Neural progenitor cell (in vitro differentiated cells): ENCODE measurements around a stretch of chr12.

DNA sequence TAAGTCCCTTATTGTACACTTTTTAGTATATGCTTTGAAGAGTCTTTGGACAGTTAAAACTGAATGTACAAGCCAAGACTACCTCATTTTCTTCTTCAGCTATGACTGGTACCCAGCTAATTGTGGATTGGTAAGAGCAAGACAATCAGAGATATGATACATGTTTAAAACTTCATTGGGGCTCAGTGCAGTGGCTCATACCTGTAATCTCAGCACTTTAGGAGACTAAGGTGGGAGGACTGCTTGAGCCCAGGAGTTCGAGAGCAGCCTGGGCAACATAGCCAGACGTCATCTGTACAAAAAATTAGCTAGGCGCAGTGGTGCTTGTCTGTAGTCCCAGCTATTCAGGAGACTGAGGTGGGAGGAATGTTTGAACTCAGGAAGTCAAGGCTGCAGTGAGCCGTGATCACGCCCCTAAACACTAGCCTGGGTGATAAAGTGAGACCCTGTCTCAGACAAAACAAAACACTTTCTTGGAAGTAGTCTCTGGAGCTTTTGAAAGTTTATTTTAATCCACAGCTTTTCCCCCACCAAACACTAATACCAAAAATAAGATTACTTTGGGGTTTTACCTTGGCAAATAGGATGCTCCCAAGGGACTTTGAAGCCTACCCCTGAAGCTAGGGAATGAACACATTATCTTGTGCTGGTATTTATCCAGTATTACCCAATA lies 71.4 kb downstream of the RASSF3 start:
- RAMPAGE, long total RNA, result no peak

- RAMPAGE, long total RNA, result no peak
These were observed 44.6 kb downstream of the GNS start for GRCh38 chr12:64714526-64715107.

DNA sequence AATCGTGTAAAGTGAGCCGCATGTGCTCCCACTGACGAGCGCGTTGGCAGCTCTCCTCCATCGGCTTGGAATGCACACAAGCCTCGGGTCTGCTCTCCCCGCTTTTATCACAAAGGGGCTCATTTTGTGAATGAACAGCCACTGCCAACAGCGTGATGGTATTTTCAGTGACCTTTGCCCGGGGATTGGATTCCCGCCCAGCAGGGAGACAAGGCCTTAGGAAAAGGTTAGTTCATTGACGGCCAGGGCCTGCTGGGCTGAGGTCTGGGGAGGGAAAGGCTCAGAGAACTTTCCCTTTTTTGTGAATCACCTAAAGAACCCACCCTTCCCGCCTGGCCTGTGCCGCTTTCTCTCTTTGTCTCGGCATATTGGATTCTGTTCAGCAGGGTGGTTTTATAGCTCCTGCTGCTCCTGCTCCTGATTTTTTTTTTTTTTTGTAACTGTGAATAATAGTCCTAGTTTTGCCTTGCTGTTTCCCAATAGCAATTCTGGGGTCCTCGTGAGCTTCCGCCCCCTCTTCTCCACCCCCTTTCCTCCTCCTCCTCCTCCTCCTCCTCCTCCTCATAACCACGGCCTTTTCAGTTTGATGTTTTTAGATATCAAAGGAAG lies 232.3 kb downstream of the MSRB3 start:
- RAMPAGE, long total RNA, result no peak

DNA sequence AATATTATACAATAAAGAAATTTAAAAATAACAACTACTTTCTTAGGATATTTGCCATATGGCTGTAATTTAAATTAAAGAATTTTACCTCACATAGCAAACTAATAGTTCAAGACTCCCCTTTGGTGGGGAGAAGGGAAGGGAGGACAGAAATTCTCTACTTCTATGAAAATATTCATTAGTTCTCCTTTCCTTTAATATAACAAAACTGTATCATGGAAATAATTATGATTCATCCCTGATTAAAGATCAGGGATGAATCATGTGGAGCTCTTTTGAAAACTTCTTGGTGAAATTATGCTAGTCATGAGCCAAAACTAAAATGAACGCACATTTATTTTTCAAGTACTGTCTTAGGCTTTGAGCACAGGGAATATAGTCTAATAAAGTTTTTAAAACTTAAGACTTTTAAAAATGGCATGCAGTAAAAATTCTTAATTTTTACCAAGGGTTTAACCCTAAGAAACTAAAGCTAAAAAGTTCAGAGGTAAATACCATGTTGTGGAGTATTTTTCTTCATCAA lies 17.1 kb downstream of the TMBIM4 start:
- RAMPAGE, long total RNA, result no peak

DNA sequence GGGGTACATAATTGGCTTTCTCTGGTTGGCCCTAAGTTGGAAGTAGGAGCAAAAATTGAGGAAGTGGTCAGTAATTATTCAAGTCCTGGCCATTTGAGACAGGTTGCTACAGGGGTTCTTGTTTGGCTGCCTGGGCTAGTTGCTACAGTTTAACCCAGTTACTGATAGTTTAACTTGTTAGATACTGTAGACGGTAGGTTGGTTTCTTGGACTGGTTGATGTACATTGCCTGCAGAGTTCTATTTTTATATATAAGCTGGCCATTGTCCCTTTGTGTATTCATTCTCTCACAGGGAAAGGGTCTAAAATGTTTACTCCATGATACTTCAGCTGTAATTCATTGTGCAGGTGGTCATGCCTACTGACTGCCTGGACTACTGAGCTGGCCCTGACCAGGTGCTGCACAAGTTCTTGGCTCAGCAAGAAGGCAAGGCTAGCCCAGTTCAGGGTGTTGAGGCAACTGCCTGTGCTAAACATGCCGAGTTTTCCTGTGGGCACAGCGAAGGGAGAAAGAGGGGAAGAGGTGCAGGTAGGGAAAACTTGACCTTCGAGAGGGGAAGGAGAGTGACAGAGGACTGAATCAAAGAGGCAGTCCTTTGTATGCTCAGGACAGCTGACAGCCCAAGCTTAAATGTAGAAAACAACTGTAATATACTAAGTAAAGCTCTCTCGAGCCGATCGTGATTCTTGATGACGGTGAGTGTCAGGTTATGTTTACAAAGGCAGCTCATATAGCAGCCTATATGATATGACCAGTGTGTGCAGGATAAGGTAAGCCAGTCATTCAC lies 2.4 kb downstream of the IRAK3 start:
- RAMPAGE, long total RNA, result no peak

GRCh38 chr12:67302036-67302662 lies 33.0 kb downstream of the CAND1 start:
- RAMPAGE, long total RNA, result no peak

- RAMPAGE, long total RNA, result no peak
These were observed 188.6 kb downstream of the CAND1 start for GRCh38 chr12:67457698-67458260.

DNA sequence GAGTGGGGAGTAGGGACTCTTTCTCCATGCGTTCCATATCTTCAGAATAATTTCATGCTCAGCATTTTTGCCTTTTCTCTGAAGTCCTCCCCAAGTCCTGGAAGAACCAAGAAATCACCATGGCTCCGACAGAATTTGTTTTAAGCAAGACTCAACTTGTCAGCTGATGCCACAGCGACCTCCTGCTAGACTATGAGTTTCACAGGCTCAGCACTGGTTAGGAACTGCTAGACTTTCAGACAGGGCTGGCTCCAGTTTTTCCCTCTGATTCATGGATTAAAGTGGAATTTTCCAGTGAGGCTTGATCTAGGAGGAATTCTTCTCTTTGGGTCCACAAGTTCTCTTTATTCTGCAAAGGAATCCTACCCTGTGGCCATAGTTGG lies 189.1 kb downstream of the CAND1 start:
- RAMPAGE, long total RNA, result no peak

GRCh38 chr12:67648162-67648667 lies 330 bp upstream of the DYRK2 start:
- RAMPAGE, long total RNA, result no peak

GRCh38 chr12:67649461-67650543 lies 1.3 kb downstream of the DYRK2 start:
- RAMPAGE, long total RNA, result no peak

DNA sequence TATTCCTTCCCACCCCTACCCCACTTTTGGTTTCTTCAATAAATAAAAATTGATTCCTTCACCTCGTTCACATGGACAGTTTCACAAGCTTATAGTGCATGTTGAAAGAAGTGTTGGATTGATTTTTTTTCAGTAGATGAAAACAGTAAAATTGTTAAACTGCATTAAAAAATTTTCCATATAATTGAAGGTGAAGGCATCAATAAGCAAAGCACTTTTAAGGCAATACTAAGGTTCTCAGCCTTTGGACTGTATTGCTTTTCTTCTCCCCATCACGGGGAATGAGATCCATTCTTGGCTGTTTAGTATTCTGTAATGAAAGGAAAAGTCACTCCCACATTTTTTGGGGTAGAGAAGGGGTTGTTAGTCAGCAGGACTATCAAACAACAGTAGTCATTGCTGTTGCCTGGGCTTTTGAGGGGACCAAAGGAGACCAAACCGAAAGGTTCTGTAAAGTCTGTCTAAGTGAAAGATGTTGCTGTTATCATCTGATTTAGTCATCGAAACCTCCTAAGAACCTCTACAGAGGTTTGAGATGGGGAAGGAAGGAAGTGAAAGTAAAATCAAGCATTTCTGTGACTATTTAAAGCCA lies 49.9 kb downstream of the DYRK2 start:
- RAMPAGE, long total RNA, result no peak

DNA sequence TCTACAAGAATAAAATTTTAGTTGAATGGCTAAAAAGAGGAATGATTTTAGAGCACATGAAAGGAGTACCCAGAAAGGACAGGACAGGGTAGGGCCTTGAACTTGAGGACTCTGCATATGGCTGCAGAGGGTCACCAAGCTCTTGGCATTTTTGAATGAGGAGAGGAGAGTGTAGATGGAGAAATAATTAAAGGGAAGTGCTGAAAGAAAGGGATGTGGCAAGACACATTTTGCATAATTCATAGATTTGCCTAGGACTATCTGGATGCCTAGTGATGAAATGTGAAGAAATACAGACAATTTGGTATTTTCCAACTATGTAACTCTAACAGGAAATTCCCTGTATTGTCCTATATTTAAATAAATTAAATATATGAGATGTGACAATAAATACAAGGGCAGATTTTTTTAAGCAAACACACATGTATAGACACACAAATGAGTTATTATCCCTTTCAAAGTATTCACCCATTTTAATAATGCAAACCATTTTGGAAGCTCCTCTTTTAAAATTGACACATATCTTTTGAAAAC lies 27.6 kb upstream of the MDM1 start:
- RAMPAGE, long total RNA, result no peak

DNA sequence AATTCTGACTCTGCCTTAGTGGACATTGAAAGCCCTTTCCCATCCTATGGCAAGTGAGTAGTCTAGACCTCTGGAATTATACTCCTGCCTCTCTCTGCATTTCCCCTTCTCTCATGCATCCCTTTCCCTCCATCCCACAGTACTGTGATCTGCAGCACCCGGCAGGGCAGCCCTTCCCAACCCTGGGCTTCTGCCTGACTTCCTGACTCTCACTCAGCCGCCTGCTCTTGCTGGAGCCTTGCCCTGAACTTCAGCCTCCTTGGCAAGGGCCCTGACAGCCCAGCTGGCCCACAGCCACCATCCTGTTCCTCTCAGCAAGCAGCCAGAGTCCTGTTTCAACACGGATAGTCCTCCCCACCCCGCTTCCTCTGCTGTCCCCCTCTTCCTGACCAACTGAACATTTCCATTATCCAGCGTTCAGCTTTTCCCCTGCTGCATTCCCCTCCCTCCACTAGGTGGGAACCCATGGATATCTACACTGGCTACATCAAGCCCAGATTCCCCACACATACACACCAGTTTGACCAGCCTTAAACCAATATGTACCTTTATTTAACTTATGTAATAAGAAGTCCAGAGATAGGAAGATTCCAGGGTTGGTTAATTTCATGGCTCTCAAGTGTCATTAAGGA lies 74.0 kb upstream of the MDM1 start:
- RAMPAGE, long total RNA, result no peak

DNA sequence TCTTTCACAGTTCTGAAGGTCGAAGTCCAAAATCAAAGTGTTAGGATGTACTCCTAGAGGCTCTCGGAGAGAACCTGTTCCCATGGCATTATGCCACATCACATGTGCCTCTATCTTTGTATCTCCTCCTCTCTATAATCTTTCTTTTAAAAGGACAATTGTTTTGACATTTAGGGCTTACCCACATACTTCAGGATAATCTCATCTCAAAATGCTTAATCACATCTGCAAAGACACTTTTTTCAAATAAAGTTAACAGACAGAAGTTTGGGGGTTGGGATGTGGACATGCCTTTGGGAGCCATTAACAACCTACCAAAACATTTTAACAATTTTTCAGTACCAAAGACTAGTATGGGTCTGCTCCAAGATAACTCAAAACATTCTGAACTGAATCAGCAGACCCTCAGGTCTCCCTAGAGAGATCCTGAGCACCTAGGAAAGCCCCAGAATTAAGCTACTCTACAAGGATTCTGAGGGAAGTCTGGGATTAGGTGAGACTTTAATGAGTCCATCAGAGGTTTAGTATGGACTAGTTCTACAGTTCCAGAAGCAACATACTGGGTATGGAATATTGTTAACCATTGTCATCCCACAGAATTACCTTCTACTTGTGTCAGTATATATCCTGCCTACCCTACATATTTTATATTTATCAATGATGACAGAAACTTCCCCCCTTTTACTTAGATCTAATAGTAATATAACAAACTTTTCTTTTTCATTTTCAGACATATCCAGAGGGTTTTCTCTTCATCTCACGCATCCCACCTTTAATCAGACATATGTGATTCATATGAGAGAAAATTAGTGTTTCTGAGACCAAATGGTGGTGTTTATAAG lies 20.1 kb upstream of the NUP107 start:
- RAMPAGE, long total RNA, result no peak

DNA sequence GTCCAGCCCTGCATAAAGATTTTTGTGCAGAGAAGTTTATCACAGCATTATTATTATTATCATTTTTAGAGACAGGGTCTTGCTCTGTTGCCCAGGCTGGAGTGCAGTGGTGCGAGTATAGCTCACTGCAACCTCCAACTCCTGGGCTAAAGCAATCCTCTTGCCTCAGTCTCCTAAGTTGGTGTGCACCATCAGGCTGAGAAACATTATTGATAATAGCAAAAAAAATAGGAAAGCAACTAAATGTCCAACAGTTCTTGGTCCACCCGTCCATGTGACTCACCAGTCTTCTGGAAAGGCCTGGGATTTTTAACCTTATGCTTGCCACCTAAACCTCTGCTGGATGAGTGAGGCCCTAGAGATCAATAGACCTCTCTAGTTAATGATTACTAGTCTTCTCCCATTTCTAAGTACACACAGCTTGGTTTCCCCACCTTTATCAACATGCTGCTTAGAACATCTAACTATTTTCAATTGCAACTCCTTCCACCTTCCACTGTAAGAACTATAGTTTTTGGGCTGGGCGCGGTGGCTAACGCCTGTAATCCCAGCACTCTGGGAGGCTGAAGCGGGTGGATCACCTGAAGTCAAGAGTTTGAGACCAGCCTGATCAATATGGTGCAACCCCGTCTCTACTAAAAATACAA lies 19.0 kb upstream of the MDM2 start:
- RAMPAGE, long total RNA, result no peak

- RAMPAGE, long total RNA, result no peak
These were observed 17.9 kb downstream of the CPM start for GRCh38 chr12:68915086-68915526.

GRCh38 chr12:69240653-69240935 lies 1.2 kb downstream of the CPSF6 start:
- RAMPAGE, long total RNA, result no peak

DNA sequence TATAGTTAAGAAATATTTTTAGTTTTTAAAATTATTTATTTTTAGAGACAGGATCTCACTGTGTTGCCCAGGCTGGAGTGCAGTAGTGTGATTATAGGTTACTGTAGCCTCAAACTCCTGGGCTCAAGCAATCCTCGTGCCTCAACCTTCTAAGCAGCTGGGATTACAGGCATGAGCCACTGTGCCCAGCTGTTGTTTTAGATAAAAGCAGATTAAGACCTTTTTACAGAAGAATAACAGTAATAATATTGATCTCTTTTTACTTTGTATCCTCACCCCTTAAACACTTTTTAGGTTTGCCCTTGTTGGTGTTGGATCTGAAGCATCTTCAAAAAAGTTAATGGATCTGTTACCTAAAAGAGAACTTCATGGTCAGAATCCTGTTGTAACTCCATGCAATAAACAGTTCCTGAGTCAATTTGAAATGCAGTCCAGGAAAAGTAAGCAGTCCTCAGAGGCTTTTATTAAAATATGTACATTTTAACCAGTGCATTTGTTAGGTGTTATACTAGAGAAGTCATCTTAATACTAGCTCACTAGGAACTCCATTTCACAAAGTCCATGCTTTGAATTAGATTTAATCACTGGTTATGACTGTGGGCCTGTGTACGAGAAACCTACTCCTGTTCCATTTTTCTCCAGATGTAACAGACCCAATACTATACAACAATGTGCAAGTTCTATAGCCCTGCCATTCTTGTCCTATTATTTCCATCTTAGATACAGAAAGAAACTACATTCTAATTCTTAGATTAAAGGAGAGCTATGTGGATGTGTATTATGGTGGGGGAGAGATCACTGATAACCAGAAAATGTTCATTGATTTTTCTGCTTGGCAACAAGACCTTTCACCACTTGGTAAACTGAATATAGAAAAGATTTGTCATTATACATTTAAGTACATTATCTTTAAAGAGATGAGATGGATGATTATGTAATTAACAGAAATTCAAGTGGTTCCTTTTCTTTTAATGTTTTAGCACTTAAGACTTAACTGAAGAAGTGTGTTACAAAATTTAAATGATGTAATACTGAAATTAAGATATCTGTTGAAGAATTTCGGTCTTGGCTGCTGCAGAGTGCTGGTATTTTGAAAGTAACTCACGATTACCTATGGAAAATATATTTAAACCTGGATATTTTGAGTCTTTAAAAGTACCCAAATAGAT lies 17.4 kb downstream of the CPSF6 start:
- RAMPAGE, long total RNA, result no peak

DNA sequence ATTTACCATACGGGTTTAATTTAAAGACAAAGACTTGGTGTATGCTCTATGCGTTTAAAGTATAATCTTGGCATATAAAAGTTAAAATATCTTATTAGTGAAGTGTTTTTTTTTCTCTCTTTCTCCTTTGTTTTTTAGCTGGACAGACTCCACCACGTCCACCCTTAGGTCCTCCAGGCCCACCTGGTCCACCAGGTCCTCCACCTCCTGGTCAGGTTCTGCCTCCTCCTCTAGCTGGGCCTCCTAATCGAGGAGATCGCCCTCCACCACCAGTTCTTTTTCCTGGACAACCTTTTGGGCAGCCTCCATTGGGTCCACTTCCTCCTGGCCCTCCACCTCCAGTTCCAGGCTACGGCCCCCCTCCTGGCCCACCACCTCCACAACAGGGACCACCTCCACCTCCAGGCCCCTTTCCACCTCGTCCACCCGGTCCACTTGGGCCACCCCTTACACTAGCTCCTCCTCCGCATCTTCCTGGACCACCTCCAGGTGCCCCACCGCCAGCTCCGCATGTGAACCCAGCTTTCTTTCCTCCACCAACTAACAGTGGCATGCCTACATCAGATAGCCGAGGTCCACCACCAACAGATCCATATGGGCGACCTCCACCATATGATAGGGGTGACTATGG lies 19.2 kb downstream of the CPSF6 start:
- RAMPAGE, long total RNA, result no peak

DNA sequence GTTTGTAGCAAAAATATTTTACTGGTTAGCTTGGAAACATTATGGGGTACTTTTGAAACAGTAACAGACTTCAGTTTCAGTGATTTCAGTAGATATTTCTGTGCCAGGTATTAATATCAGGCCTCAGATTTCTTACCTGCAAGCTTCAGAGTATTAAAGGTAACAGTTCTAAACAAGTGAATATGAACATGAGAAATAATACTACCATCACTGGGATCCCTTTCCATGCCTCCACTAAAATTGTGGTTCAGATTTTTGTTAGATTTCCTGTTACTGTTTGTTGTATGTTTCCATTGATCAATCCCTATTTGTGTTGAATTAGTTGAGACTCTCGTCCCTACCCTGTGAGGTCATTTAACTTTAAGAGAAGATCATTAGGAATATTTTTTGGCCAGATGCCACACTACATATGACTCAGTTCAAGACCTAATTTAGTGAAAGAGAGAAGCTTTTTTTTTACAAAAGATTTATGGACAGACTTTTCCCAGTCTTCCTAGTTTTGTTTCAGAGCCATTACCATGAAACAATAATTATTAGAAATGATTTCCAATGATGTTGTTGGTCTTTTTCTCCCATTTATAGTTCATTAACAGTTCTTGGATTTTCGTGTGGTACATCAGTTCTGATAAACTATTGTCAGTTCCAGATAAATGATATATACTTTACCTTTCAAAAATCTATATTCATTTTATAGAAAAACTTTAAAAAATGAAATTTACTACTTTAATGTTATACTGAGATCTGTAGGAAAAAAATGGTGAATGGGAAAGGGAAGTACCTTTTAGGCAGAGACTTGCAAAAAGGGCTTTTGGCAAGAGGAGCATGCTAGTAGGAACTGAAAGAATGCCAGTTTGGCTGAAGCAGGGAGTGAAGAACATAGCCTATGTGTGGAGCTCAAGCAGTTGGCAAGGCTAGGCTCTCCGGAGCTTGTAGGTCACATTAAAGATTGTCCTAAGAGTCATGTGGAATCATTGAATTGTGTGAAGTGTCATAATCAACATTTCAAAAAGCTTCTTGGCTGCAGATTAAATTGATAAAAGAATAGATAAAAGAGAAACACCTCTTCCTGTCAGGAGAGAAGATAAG lies 35.6 kb downstream of the CPSF6 start:
- RAMPAGE, long total RNA, result no peak